GM12892 (cell line): ENCODE measurements around a stretch of chr14.

DNA sequence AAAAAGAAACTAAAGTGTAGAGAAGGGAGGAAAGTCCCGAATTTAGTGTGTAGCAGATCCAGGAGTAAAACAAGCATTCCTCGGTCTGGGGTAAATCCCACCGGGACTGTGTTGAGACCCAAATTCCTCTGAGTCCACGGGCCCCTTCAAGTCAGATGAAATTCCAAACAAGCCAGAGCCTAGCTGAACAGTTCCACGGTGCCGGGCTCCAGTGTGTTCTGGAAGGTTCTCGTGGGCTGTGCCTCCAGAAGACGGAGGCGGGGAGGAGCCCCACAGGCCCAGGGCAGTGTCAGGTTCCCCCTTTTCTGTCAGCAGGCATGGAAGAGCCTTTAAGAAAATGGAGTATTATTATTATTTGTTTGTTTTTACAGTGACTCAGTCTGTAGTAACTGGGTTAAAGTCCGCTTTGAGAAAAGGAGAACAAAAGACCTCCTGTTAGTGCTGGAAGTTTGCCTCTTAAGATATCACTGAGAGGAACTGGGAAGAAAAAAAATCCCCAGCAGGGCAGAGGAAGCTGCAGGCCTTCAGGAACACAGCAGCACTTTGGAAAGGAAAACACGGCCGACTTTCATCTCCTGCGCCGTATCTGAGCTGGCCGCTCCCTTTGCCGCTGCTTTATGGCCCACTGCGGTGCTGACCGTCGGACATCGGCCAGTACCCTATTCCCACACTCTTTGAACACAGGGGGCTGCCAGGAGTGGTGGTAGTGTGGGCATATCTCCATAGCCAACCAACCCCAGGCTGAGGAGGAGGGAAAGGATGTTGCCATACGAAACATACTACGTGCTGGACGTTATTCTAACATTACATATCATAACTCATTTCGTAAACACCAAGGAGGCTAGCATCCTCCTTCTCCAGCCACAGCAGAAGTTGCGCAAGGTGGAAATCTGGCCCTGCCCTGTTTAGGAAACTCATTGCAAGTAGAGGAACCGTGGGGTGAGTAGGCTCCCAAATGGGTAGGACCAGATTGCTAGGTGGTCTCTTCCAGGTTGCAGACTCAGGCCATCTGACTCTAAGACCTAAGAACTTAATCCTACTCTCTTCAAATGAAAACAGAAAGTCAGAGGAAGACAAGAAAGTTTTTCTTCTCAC is 194.0 kb downstream of the ZFP36L1 start:
- RRBS, result no CpG with 5 or more reads among the region's 26 CpGs

GRCh38 chr14:68621380-68621950 is 171.4 kb downstream of the ZFP36L1 start:
- RRBS, result no CpG with 5 or more reads among the region's 4 CpGs

DNA sequence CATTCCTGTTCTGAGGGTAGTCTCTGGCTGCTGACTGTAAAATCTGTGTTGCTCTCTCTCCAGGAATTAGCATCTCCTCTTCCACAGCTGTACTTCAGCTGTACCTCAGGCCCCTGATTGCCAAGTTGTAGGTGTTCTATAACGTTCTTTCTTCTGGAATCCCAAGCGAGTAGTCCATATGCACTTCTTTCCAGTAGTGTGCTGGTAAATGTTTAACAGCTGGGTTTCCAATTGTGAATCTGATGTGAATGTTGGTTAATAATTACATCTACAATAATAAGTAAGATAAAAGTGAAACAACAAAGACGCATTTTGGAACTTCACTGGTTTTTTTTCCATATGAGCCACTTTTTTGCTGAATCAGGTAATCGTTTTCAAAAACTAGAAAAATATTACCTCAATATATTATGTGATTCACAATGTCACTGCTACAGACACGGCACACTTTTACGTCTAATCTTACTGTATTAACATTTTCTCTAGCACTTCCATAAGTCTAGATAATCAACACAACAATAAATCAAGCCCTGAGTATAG is 113.1 kb downstream of the ZFP36L1 start:
- RRBS, result no CpG with 5 or more reads among the region's 6 CpGs

GRCh38 chr14:68780494-68781658 is 12.0 kb downstream of the ZFP36L1 start:
- RRBS, result no CpG with 5 or more reads among the region's 14 CpGs

GRCh38 chr14:68790032-68790545 is 2.8 kb downstream of the ZFP36L1 start:
- RRBS, result no CpG with 5 or more reads among the region's 27 CpGs

DNA sequence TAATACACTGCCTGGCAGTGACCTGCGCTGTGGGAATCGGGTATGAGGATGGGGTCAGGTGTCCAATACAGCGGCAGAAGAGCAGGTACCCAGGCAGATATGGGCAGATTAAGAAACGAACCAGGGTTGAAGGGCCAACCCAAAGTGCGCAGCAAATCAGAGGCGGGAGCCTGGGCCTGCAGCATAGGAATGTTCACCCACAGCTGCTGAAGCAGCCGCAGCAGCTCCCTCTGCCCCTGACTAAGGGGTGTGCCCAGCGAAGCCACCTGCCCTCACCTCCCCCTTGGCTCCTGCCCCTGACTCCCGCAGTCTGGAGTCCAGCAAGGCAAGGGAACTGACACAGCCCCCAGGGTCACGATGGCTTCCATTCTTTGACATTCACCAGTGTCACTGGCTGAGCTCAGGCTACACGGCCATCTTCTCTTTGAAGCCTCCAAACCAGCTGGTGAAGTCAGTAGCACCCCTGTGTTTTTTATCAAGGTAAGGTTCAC is 27.2 kb upstream of the ZFP36L1 start:
- RRBS, result no CpG with 5 or more reads among the region's 11 CpGs

GRCh38 chr14:68843148-68844394 is 50.7 kb upstream of the ZFP36L1 start:
- RRBS, result no CpG with 5 or more reads among the region's 24 CpGs

DNA sequence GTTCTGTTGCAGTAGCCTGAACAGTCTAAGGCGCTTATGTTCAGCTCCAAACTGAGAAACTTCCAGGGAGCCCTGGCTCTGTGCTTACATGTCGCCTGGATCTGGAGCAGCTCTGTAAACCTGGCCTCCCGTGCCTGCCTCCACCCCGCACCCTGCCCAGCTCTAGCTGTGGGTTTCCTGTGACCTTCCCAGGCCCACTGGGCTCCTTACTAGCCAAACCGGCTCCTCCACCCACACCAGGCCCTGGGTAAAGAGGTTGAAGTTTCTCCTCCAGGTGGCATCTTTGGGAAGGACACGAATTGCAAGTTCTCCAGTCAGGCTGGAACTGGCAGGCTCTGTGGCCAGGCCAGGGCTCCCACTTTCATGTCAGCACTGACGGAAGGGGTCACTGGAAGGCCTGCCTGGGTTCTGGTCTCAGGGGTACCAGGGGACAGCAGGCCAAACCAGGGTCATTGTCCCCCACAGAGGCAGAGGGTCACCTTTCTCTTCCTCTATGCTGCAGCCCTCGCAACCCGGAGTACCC is 60.9 kb upstream of the ZFP36L1 start:
- RRBS, result no CpG with 5 or more reads among the region's 9 CpGs

GRCh38 chr14:68888065-68888735 is 90.9 kb downstream of the ACTN1 start:
- RRBS, result no CpG with 5 or more reads among the region's 17 CpGs

DNA sequence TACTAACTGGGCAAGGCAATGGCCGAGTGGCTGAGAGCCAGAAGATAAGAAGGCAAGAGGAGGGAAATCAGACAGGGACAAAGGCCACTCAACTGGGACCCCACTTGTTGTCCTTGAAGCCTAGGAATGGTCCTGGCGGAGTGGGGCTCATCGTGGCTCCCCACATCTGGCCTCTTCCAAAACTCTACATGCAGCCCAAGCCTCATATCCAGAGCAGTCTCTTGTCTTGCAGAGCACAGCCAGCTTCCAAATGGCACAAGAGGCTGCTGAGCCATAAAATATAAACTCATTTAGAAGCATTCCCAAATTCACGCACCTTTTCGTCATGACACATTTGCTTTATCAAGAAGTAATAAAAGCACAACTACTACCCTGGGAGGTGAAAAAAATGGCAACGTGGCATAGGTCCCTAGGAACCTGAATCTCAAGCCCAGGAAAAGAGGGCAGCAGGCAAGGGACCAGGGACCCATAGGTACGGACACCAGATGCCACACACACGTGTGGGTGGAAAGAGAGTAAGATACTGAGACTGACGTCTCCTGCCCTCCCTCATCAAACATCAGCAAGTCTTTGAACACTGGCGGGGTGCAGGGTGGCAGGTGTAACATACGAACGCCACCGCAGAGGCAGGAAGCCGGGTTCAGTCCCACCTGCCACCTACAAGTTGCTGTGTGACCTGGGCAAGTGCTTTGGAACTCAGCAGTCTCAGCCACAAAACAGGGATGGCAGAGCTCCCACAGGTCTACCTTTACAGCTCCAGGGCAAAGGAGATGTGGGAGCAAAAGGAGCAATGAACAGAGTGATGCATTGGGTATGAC is 11.2 kb downstream of the ACTN1 start:
- RRBS, result no CpG with 5 or more reads among the region's 14 CpGs

DNA sequence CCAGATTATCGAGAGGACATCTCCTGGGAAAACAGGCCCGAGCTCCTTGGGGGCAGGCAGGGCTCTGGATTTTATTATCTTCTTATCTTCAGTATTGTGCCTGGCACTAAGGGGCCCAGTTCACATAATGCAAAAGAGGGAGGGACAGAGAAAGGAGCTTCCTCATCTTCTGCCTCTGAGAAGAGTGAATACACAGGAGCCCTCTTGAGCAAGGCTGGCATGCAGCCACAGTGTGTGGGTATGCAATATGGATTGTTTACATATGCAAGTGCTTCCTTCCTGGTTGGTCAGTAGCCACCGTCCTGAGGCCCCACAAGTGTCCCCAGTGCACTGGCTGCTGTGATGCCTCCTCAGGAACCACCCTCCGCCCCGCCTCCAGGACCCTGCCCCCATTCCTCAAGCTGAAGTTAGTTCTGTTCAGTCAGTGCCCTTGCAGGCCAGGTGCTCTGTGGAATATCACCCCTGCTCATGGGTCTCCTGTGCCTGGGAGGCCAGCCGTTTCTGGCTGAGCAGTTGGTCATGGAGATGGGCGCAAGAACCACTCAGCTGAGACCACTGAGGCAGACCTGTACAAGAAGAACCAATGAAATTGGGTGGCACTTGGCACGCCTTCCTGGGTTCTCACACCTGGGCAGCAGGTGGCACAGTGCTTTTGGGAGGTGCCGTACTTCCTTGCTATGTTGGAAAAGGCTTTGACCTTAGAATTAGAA is 35.0 kb upstream of the ACTN1 start:
- RRBS, result no CpG with 5 or more reads among the region's 9 CpGs

DNA sequence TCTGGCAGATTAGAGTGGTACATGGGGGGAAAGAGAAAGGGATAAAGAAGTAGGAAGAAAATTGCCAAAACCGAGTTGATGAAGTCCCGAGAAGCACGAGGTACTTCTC is 769 bp upstream of the DCAF5 start:
- RRBS, result no CpG with 5 or more reads among the region's 3 CpGs

GRCh38 chr14:69316945-69317518 is 57.1 kb downstream of the GALNT16 start:
- RRBS, result no CpG with 5 or more reads among the region's 4 CpGs

- RRBS, result no CpG with 5 or more reads among the region's 6 CpGs
Measured at GRCh38 chr14:69442001-69442563, 42.4 kb upstream of the PLEKHD1 start.

- RRBS, result no CpG with 5 or more reads among the region's 14 CpGs
Measured at GRCh38 chr14:69615230-69616236, 4.1 kb downstream of the SUSD6 start.

DNA sequence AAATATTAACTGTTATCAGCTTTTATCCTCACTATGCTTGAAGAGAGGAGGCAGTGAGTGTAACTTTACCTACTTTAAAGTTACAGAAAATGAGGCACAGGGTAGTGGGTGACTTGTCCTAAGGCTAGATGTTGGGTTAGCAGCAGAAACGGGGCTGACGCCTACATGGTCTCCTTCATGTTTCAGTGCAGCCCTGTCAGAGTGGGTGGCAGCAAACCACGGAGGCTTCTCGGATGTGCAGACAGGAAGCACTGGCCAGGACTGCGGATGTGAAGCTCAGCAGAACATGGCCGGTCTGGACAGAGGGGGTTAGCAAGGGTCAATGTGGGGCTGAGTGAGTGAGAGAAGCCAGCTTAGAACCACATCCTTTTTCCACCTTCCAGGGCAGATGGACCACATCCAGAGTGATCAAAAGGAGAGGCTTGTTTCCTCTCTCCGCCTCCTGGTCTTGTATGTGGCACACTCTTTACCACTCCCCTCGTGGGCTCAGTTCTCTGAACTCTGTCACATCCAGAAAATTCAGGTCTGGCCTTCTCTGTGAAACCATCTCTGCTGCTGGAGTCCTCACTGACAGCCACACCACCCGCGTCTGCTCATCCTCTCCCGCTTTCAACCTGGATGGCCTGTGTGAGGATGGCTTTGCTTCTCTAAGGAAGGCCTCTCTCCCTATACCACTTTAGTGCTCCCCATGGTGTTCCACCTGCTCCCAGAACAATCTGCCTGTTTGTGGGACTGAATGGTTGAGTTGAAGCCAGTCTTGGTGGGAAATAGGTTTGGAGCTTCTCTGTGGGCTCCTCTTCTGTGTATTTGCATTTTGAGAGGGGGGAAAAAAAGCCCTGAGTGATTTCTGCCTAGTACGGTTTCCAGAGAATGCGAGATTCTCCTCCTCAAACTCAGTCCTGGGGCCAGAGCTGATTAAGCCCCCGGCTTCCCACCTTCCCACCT is 14.2 kb downstream of the SUSD6 start:
- RRBS, result no CpG with 5 or more reads among the region's 14 CpGs

- RRBS, result 98% methylated on average over 7 of the region's 17 CpGs
Measured at GRCh38 chr14:69770797-69771852, 4.2 kb downstream of the SRSF5 start.

- RRBS, result no CpG with 5 or more reads among the region's 8 CpGs
Measured at GRCh38 chr14:69975451-69976157, 96.4 kb downstream of the SMOC1 start.

DNA sequence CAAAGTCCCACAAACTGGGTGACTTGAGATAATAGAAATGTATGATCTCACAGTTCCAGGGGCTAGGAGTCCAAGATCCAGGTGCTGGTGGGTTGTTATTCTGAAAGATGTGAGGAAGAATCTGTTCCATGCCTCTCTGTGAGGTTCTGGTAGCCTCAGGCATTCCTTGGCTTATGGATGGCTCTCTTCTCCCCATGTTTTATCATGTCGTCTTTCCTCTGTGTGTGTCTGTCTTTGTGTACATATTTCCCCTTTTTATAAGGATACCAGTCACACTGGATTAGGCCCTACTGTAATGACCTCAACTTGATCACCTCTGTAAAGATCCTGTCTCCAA is 25.2 kb downstream of the TTC9 start:
- RRBS, result no CpG with 5 or more reads among the region's 1 CpG

DNA sequence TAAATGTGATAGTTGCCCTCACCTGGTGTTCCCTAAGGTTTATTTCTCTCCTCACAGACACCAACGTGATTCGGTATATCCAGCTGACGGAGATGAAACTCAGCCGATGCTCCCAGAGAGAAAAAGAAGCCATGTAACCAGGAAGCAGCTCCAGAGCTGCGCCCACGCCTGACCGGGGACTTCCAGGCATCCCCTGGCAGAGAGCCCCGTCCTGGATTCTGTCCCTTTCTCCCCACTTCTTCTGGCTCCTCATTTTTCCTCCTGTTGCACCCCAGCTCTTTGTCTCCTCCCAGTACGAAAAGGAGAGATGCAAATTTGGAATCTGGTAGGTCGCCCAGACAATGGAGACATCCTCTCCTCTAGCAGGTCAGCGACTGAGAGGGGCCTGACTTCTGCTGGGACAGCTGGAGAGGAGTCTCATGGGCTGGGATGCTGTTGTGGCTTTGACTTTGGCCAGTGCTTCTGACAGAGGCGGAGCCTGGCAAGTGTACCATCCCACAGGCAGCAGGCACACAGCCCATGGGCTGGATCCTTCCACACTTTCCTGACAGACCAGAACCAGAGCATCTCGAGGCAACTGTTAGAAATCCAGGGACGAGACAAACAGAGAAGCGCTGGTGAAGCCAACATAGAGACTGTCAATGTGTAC is 29.4 kb downstream of the TTC9 start:
- RRBS, result no CpG with 5 or more reads among the region's 15 CpGs